Mucosa of descending colon (tissue), 1 donor: ENCODE results near the genes CTNNBIP1 and PEX14.

- PRO-cap = unidirectional peak, minus-strand start at chr1:9839583
These were observed 15.7 kb upstream of the CLSTN1 start for GRCh38 chr1:9839480-9839836.

DNA sequence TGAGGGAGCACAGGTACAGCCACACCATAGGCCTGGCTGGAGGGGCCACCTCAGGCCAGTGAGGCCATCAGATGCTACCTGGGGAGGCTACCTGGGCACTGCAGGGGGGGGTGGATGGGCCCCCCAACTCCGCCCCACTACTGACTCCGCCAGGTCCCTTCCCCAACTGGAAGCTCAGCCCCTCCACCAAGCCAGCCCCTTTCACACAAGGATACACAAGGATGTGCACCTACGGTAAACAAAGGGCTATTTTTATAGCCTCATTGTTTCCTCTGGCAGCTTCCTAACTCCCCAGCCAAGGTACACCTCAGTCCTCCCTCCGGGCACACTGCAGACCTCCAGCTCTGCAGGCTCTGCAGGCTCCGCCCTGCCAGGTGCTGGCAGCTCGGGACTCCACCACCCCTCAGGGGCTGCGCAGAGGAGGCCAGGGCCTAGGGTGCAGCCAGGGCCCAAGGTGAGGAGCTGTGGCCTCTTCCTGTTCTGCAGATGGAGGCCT lies 19.7 kb upstream of the CLSTN1 start:
- PRO-cap = bidirectional peak, plus-strand start at position 310 of the sequence, minus-strand start at position 164 of the sequence

GRCh38 chr1:9909921-9910451 lies at the start of gene CTNNBIP1:
Gene CTNNBIP1, minus strand, starts transcription at chr1:9910269.
- PRO-cap = bidirectional peak, plus-strand start at chr1:9910725, minus-strand start at chr1:9910248

DNA sequence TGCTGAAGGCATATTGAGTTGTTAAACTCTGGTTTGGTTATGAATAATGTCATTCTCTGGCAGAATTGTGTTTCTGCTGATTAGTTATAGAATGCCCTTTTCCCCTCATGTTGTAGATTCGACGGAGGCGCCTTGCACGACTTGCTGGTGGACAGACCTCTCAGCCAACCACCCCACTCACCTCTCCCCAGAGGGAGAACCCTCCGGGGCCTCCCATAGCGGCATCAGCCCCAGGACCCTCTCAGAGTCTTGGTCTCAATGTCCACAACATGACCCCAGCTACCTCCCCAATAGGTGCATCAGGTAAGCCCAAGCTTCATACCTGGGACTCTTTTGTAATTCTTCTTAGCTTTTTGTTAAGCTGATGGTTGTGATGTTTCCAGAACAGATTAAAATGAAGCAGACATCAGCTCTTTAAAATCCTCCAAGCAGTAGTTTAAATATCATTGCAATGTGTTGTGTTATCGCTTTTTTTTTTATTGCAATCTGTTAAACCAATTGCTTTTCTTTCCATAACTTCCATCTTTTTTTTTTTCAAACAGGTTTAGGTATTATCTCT lies 39.2 kb downstream of the UBE4B start:
- PRO-cap = no peak

DNA sequence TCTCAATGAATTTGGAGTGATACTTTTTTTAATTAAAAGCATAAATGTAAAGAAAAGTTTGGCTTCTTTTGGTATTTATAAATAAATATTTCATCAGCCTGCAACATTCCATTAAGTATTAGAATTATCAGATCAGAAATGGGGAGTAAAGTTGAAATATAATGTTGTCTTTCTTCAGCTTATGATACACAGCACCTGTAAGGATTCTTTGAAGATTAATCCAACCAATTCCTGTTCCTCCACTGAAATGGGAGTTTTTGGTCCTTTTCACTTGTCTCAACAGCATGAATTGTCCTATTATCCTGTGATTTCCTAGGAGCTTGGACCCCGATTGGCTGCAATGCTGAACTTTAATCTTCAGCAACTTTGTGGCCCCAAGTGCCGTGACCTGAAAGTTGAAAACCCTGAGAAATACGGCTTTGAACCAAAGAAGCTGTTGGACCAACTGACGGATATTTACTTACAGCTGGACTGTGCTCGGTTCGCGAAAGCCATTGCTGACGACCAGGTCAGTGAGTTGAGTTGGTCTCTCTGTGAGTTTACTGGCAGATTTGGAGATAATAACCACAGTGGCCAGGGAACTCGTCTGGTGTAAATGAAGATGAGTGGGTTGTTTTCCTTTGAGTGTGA lies 39.4 kb upstream of the KIF1B start:
- PRO-cap = no peak

GRCh38 chr1:10179246-10180102 lies 30.9 kb upstream of the KIF1B start:
- PRO-cap = no peak

DNA sequence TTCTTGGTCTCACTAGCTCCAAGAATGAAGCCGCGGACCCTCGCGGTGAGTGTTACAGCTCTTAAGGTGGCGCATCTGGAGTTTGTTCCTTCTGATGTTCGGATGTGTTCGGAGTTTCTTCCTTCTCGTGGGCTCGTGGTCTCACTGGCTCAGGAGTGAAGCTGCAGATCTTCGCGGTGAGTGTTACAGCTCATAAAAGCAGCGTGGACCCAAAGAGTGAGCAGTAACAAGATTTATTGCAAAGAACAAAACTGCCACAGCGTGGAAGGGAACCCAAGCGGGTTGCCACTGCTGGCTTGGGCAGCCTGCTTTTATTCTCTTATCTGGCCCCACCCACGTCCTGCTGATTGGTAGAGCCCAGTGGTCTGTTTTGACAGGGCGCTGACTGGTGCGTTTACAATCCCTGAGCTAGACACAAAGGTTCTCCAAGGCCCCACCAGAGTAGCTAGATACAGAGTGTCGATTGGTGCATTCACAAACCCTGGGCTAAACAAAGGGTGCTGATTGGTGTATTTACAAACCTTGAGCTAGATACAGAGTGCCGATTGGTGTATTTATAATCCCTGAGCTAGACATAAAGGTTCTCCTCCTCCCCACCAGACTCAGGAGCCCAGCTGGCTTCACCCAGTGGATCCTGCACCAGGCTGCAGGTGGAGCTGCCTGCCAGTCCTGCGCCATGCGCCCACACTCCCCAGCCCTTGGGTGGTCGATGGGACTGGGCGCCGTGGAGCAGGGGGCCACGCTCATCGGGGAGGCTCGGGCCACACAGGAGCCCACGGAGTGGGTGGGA lies 4.4 kb upstream of the CENPS start:
- PRO-cap = no peak

DNA sequence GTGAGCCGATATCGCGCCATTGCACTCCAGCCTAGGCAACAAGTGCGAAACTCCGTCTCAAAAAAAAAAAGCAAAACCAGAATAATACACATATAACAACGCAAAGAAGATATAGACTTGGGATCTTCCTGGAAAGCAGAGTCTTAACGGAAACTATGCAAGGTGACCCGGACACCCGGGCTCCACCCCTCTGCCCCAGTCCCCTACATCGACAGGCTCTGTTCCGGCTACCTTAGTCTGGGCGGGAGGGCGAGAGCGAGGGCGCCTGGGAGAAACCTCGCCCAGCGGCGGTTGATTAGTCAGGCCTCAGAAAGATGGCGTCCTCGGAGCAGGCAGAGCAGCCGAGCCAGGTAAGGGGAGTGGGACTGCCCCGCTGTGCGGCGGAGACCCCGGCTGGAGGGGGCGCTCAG lies at the start of gene PEX14:
PEX14 (plus strand) TSS at position 298 of the 410 bp plus-strand sequence.
- PRO-cap = bidirectional peak, plus-strand start at position 302 of the sequence, minus-strand start at position 145 of the sequence

DNA sequence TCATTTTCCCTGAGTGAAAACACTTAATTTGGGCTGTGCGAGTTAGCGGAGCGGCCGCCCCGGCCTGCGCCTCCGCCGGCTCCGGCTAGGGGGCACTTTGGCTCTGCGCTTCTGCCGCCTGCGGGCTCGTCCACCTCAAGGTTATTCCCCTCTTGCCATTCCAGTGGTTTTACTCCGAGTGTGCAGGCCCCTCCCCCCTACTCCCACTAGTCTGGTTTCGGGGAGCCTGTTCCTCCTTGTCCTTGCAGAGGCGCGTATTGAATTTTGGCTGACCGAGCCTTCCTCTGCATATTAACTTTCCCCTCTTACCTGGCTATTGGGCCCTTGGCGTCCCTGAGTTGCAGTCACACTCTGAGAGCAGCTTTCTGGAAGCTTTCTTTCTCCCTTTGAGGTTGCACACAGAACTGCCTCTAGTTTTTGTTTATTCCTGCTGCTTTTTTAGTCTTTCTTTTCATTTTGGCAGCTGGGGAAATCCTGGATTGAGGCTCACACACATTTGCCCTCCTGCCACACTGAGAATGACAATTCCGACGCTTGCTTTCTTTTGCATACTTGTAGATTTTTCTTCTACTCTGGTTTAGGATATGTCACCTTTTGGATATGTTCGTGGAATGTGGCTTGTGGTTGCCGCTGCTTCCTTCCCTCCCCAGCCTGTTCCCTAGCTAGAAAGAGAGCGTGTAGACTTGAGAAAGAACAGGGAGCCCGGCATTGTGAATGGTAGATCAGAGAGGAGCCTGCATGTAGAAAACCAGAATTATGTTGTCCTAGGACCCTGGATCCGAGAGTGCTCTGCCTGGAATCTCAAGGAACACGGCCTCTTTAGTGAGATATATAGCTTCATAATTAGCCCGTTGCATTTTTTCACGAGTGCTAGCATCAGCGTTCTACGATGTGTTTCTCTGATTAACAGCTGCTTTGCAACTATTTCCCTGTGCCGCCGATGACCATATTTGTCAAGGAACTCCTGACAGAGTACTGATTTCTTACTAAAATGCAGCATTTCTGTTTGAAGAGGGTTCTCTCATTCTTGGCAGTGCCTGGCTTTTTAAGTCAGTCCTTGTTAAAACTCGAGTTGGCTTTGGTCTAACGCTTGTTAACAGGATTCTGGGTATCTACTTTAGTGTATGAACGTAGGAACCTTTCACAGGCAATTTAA lies 56.0 kb downstream of the PEX14 start:
- PRO-cap = no peak

DNA sequence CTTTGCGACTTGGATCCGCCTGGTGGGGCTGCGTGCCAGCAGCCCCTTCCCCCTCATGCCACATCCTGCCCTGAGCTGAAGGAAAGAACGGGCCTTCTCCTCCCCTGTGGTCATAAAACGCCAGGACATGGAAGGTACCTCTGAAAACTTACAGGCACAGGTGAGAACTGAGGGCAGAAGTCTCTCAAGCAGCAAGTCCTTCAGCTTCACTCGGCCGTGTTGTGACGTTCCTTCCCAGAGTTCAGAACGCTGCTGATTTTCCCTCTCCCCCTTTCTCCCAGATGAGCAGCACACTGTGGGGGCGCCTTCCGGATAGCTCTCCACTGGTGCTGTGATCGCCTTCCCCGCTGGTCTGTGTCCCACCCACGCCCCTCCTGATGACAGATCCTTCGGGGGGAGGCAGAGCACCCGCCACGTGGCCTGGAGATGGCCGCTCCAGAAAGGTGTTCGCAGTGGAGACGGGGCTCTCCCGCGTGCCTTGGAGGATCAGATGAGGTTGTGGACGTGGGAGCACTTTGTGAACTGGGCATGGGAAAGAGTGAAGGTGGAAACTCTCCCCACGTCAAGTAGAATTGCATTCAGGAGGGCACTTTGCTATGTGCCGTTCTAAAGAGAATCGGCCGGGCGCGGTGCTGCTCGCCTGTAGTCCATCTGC lies 141.6 kb downstream of the PEX14 start:
- PRO-cap = no peak

- PRO-cap = no peak
These were observed 147.9 kb downstream of the PEX14 start for GRCh38 chr1:10622483-10623280.

- PRO-cap = no peak
These were observed 154.0 kb downstream of the PEX14 start for GRCh38 chr1:10628723-10629151.

GRCh38 chr1:10632155-10633026 lies 157.6 kb downstream of the PEX14 start:
- PRO-cap = no peak

DNA sequence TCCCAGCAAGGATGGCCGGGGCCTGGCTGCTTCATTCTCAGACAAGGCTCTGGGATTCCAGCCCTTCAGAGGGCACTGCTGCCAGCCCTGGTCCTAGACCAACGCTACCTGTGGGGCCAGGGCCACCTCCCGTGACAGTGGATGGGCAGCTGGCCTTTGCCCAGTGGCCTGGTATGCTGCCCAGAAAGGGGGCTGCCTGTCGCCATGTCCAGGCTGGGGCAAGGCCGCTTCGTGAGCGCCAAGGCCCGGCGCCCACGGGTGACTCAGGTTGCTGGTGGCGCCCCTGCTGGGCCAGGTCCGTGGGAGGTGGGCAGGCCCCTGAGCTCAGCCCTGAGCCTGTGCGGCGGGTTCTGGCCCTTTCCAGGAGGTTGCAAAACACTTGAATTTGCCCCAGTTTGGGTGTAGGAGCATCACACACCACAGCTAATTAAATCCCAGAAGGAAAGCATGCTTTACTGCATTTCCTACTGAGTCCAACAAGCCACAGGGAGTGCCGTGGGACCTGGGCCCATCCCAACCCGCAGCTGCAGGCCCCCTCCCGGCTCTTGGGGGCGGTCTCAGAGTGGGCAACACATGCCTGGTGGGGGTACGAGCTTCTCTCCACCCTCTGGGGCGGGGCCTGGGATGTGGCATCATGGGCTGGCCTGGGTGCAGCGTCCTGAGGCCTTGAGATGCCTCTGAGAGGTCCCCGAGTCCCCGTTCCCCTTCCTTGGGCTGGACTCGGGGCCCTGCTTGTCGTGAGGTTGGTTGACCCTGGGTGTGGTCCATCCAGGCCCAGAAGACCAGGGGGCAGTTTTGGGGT lies 159.8 kb downstream of the PEX14 start:
- PRO-cap = no peak

GRCh38 chr1:10635125-10635994 lies 160.6 kb downstream of the PEX14 start:
- PRO-cap = no peak

- PRO-cap = no peak
These were observed 142.8 kb downstream of the CASZ1 start for GRCh38 chr1:10653298-10654368.

GRCh38 chr1:10696154-10696642 lies 100.2 kb downstream of the CASZ1 start:
- PRO-cap = no peak

- PRO-cap = no peak
These were observed 59.2 kb downstream of the CASZ1 start for GRCh38 chr1:10737153-10737762.

DNA sequence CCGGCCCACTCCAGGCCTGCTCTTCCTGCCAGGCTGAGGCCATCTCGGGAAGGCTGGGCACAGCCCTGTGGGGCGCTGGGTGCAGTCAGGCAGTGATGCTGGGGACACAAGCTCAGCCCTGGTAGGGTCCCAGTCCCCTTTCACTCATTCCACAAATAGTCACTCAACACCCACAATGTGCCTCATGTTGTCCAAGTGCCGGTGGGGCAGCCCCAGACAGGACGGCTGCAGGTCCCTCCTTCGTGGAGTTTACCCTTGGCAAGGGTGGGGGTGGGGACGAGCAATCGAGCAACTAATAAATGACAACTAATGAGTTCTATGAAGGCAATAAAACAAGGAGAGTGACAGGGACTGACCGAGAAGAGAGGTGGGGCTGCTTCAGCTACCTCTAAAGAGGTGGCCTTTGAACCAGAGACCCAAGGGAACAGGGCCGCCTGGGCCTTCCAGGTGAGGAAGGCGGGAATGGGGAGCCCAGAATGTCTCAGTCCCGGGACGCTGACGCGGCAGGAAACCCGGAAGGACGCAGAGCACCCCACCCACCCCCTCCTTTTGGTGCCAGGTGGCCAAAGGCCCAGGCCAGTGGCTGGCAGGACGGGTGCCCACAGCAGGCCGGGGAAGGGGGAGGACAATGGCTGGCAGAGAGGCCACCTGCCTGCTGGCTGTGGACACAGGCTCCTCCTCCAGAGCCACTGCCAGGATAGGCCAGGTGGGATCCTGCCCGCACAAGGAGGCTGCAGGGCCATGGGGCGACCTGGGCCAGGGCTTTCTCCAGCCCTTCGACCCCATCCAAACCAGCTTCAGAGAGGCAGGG lies 58.4 kb downstream of the CASZ1 start:
- PRO-cap = bidirectional peak, plus-strand start at position 579 of the sequence, minus-strand start at position 478 of the sequence

DNA sequence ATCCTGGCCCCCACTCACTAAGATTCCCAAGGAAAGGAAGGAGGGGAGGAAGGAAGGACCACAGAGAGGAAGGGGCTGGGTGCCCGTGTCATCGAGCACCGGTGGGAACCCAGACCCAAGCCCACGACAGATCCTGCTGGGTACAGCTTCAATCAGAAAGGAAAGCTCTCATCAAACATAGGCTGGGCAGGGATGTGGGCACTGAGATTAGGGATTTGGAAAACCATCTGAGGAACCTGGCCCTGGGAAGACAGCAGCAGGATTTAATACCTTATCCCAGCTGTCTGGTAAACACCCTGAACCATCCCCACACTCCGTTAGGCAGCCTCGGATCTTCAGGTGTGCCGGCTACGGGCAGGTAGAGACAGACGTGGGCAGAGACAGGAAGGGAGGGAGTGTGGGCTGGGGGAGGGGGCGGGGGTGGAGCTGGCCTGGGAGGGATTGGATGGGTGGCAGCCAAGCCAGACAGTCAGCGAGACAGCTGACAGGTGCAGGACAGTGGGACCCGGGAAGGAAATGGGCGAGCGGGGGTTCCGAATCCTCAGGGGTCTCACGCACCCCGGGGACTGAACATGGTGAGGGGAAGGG lies 23.4 kb downstream of the CASZ1 start:
- PRO-cap = no peak